Epidermal melanocyte (primary cell): ENCODE measurements around the genes CHST13 and C3orf22.

- RRBS: no CpG with 5 or more reads among the region's 6 CpGs
Measured at GRCh38 chr3:125200825-125201357, 11.7 kb downstream of the SLC12A8 start.

- RRBS: no CpG with 5 or more reads among the region's 4 CpGs
Measured at GRCh38 chr3:125313263-125313765, 61.8 kb downstream of the ZNF148 start.

- RRBS: no CpG with 5 or more reads among the region's 1 CpG
Measured at GRCh38 chr3:125362927-125363636, 12.0 kb downstream of the ZNF148 start.

DNA sequence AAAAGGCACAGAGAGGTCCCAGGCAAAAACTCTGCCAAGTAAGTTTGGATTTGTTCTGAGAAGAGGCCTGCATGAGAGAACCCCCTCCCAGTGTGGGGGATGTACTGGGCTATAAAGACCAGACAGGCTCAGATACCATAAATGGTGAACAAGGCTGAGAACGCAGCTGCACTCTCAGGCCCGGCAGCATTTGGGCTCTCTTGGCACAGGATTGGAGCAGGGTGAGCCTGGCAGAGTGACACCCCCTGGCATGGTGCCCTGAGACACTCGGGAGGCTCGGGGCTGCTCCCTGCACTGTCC lies 88.1 kb upstream of the OSBPL11 start:
- RRBS: no CpG with 5 or more reads among the region's 4 CpGs

GRCh38 chr3:126081521-126081865 lies 2.4 kb downstream of the SLC41A3 start:
- RRBS: no CpG with 5 or more reads among the region's 4 CpGs

- RRBS: no CpG with 5 or more reads among the region's 12 CpGs
Measured at GRCh38 chr3:126101452-126101998, 17.6 kb upstream of the SLC41A3 start.

DNA sequence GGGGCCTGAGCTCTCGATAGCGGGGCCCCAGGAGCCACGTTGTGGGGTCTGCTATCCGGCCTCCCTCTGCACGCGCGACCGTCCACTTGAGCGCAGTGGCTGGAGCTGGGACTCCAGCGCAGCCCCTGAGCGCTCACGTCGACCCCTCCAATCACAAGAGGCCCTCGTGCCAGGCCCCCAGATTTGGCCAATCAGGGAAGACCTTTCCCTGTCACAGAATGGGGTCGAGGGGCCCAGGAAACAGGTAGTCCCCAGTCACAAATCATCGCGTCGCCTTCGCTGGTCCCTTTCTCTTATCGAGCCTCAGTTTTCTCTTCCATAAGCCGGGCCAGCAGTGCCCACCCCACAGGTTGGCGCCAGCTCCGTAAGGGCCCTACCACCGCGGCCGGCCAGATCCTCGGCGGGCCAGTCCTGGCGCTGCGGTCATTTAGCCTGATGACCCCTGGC lies 540 bp downstream of the ALDH1L1 start:
- RRBS: 4% methylated on average over 10 of the region's 30 CpGs

DNA sequence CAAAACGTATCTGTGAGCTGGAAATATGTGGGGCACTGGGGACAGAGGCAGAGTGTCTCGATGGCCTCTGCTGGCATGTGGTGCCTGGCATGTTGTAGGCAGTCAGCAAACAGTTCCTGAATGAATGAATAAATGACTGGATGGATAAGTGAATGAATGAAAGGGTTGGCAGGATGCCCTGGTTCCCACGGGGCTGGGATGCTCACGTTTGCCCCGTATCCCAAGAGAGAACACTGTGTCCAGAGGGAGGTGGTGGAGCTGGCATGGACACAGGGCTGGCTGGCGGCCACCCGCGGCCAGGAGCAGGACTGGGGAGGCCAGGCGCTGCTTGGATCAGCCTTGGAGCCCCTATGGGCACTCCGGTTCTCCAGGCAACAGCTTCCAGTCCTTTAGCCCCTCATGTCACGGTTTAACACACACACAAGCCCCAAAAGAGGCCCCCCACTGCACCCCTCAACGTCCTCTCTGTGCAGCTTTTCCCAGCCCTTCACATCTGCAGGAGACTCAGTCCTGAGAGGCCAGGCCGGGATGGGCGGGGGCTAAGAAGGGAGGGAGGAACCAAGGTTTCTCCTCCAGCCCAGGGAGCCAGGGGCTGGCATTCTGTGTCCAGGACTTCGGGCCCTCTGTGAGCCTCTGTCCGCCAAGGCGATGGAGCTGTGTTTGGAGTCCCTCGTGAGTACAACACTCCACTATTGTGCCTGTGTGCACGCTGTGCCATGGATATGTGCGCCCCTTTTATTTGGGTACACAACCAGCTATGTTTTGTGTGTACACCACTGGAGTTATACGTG lies 86.0 kb upstream of the ALDH1L1 start:
- RRBS: no CpG with 5 or more reads among the region's 21 CpGs

- RRBS: no CpG with 5 or more reads among the region's 20 CpGs
Measured at GRCh38 chr3:126342788-126343681, 14.2 kb downstream of the KLF15 start.

GRCh38 chr3:126343692-126344464 lies 13.3 kb downstream of the KLF15 start:
- RRBS: no CpG with 5 or more reads among the region's 38 CpGs

DNA sequence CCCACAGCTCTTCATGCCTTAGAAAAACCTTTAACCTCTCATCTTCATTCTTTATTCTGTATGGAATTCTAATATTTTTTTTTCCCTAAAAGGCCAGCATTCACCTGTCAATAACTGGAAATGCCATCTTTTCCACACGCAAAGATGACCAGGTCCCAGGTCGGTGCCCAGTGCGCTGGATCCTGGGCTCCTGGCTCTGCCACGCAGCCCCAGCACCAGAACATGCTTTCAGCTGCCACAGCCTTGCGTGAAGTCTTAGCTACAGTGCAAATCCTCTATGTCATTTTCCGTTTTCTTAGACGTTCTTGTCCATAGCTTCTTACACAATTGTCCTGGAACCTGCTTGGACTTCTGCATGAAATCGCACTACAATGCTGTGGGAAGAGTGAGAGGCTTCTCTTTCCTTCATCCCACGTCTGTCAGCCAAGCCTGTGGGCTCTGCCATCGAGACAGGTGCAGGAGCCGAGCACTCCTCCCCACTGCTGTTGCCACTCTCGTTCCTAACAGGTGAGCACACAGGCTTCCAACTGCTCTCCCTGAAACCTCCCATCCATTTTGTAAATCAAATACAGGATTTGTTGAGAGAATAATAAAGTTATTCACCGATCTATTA lies 23.6 kb downstream of the ZXDC start:
- RRBS: no CpG with 5 or more reads among the region's 13 CpGs

- RRBS: no CpG with 5 or more reads among the region's 9 CpGs
Measured at GRCh38 chr3:126466598-126467299, 8.9 kb downstream of the ZXDC start.

- RRBS: 12% methylated on average over 32 of the region's 90 CpGs
Measured at GRCh38 chr3:126523753-126525129, at the start of gene CHST13. Gene CHST13 (plus strand): TSS chr3:126524155.

- RRBS: no CpG with 5 or more reads among the region's 3 CpGs
Measured at GRCh38 chr3:126558767-126559132, at the start of gene C3orf22. Gene C3orf22 (minus strand): TSS chr3:126558932.

DNA sequence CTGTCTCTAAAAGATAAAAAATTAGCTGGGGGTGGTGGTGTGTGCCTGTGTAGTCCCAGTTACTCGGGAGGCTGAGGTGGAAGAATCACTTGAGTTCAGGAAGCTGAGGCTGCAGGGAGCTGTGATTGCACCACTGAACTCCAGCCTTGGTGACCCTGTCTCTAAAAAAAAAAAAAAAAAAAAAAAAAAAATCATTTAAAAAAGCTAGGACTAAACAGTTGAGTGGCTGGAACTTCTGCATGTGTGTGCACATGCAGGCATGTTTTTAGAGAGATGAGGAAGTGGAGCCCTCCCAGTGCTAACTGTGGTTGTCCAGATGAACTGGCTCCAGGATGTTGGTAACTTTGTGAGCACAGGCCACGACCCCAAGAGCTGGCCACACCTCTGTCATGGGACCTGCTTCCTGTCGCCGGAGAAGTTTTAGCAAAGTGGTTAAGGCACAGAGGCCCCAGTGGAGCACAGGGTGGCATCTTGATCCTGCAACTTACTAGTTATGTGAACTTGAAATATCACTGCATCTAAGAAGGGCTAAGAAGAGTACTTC lies 27.0 kb downstream of the CHCHD6 start:
- RRBS: no CpG with 5 or more reads among the region's 4 CpGs

DNA sequence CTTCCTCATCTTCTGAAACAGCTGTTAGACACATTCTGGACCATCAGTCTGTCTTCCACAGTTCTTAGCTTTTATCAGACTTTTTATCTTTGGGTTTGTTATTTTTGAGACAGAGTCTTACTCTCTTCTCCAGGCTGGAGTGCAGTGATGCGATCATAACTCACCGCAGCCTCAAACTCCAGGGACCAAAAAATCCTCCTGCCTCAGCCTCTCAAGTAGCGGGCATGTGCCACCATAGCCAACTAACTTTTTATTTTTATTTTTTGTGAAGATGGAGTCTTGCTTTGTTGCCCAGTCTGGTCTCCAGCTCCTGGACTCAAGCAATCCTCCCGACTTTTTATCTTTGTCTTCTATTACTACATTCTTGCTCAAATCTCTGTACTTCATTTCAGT lies 135.0 kb upstream of the PLXNA1 start:
- RRBS: no CpG with 5 or more reads among the region's 4 CpGs

DNA sequence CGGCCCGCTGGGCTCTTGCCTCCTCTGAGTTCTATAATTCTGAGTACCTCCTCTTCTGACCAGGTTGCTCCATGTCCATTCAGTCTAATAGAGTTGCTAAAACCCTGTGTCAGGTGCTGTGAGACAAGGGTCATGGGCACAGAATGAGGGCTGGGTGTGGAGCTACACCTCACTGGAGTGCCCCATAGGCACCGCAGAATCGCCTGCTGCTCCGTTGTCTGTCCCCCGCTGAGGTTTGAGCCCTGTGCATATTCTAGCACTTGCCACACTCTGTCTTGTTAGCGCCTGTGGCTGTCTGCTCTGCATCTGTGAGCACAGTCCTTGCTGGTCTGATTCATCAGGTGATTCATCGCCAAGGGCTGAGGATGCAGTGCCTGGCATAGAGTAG lies 124.2 kb upstream of the PLXNA1 start:
- RRBS: no CpG with 5 or more reads among the region's 8 CpGs

DNA sequence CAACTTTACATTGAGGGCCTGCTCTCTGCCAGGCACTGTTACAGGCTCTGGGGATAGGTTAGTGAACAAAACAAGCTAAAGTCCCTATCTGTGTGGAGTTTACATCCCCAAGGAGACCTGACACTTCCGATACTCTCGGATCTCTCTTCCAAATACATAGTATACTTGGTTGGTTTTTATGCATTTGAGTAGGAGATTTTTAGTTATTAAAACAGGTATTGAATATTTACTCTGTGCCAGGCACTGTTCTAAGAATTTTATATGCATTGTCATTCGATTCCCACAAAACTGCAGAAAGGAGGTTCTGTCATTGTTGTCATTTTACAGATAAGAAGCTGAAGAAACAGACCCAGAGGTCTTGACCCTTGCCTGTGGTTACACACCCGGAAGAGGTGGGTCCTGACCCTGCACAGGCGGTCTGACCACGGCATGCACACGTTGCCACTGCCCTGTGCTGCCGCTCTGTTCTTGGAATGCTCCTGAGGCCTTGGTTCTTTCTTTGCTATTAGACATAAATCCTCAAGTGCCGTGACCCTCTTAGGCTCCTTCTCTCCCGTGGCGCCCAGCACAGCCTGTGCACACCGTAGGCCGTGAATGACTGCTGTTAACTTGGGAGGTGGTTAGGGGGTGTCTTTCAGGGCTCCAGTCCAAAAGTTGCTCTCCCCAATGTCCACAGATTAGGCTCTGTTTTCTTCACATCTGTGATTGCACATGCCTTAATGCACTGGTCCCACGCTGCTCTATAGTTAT lies 74.2 kb upstream of the PLXNA1 start:
- RRBS: no CpG with 5 or more reads among the region's 14 CpGs

DNA sequence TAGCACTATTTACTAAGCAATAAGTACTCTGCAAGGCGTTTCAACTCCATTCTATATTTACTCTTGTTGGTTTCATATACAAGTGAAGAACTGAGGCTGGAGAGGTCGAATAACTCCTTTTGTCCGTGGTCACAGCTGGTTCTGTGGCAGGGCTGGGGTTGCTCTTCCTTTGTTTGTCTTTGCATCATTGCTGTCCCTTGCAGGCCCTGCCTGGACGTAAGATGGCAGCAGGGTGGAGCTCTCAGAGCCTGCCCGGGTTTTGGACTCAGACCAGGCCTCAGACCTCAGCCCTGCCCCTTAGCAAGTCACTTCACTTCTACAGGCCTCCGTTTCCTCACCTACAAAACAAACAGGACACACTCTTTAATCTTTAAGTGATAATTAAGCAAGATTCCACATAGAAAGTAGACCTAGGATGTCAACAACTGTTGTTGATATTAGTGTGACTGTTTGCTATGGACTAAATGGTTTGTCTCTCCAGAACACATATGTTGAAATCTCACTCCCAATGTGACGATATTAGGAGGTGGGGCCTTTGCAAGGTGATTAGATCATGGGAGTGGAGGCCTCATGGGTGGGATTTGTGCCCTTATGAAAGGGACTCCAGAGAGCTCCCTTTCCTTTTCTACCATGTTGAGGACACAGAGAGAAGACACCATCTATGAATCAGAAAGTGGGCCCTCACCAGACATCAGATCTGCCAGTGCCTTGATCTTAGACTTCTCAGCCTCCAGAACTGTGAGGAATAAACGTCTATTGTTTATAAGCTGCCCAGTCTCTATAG lies 65.5 kb upstream of the PLXNA1 start:
- RRBS: no CpG with 5 or more reads among the region's 8 CpGs

- RRBS: no CpG with 5 or more reads among the region's 11 CpGs
Measured at GRCh38 chr3:126932528-126933063, 50.3 kb upstream of the PLXNA1 start.